ENCODE data around the genes LRRK2 and GXYLT1.

DNA sequence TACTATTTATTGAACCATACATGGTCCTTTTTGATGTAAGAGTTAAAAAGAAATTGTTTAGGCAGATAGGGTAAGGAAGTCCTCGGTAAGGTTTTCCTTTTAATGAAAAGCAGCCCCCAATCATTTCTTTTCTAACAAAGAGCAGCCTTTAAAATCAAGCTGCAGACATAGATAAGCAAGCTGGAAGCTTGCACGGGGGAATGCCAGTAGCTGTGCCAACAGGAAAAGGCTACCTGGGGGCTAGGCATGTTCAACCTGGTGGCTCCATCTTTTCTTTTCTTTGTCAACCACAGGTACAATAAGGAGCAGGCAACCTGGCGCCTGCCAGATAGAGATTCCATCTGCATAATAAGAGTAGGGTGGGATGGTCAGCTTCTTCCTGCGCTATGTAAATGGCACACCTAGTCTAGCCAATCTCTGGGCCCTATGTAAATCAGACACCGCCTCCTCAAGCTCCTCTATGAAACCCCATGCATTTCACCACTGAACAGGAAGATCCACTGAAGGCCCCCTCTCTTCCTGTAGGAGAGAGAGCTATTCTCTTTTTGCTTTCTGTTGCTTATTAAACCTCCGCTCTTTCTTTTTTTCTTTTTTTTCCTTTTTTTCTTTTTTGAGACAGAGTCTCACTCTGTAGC, 87.4 kb upstream of the PKP2 start:
- PRO-cap: no peak

DNA sequence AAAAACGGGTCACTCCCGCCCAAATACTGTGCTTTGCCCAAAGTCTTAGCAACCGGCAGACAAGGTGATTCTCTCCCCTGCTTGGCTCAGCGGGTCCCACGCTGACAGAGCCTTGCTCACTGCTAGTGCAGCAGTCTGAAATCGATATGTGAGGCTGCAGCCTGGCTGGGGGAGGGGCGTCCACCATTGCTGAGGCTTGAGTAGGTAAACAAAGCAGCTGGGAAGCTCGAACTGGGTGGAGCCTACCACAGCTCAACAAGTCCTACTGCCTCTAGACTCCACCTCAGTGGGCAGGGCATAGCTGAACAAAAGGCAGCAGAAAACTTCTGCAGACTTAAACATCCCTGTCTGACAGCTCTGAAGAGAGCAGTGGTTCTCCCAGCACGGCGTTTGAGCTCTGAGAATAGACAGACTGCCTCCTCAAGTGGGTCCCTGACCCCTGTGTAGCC, 81.4 kb upstream of the SYT10 start:
- PRO-cap: no peak

DNA sequence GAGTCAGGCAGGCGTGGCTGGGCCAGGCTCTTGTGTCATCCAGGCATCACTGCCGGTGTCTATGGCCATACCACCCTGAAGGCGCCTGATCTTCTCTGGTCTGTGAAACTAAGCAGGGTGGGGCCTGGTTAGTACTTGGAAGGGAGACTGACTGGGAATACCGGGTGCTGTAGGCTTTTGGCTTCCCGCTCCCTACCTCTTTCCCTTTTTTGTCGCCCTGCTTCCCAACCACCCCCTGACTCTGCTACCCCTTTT, 183.3 kb downstream of the ALG10 start:
- PRO-cap: no peak

- PRO-cap: no peak
Observed at GRCh38 chr12:34348074-34348609, 325.8 kb downstream of the ALG10 start.

DNA sequence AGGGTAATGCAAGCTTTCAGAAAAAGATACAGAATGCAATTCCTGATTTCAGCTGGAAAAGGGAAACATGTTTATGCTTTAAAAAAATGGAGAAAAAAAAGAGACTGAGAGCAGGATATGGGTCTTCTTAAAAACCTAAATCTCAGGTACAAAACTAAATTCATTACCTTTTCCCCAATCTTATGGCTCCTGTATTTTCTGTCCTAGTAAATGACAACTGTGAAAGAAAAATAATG, 23.7 kb downstream of the CPNE8 start:
- PRO-cap: no peak

- PRO-cap: no peak
Observed at GRCh38 chr12:39339935-39340470, 102.9 kb downstream of the KIF21A start.

DNA sequence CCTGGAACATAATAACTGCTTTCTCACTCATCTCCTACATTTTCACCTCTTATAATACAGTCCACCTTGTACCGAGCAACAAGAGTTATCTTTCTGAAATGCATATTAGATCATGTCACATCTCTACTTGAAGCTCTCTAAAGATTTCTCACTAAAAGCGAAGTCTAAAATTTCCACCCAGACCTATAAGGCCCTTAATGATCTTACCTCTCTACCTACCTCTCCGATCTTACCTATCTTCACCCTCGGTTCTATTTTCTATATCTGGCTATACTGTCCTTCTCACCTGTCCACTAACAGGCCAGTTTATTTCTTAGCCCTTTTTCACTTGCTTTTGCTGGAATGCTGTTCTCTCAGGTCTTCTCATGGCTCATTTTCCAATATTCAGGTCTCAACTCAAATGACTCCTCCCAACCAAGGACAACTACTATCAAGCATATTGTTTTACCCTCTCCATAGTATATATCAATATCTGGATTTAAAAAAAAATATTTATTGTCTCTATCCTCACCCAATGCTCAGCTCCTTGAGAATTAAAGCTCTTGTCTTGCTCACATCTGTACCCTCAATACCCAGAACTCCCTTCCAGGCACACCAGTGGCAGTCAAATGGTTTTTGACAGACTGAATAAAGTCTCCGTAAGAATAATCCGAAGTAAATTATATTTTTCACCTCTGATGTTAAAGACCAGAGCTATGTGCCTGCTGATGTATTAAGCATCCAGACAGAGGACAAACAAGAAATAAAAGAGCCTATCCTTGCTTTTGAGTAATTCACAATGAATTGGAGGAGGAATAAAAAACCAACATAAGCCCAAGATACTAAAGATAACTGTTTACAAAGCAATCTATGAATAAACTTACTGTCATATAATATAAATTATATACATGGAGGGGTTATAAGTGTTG, 17.9 kb downstream of the KIF21A start:
- PRO-cap: no peak

DNA sequence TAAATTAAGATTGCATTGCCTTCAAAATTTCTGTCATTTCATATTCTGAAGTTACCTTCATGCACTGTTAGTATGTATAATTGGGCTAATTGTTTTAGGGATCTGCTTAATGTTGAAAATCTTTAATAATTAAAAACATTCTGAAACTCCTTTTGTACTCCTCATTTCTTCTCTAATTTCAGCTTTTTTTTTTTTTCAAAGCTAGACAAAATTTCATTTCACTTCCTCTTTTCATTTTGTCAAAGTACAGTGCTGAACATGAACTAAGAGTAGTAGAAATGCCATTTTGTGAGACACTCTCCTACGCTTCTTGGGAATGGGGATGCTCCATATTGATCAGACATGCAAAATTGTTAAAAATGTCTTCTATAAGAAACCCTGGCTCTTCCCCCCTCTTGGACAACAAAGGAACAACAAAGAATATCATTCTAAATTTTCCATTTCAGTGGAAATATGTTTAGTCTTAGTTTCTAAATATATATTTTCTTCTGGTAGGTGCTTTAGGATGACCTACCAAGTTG, 1.7 kb downstream of the ABCD2 start:
- PRO-cap: unidirectional peak, plus-strand start at position 275 of the sequence

GRCh38 chr12:39620936-39621834, 1.6 kb upstream of the ABCD2 start:
- PRO-cap: unidirectional peak, plus-strand start at chr12:39621193

DNA sequence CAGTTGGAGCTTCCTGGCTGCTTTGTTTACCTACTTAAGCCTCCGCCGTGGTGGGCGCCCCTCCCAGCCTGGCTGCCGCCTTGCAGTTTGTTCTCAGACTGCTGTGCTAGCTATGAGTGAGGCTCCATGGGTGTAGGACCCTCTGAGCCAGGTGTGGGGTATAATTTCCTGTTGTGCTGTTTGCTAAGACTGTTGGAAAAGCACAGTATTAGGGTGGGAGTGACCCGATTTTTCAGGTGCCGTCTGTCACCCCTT, 43.6 kb downstream of the C12orf40 start:
- PRO-cap: no peak

GRCh38 chr12:40023063-40023823, 82.6 kb downstream of the SLC2A13 start:
- PRO-cap: no peak

DNA sequence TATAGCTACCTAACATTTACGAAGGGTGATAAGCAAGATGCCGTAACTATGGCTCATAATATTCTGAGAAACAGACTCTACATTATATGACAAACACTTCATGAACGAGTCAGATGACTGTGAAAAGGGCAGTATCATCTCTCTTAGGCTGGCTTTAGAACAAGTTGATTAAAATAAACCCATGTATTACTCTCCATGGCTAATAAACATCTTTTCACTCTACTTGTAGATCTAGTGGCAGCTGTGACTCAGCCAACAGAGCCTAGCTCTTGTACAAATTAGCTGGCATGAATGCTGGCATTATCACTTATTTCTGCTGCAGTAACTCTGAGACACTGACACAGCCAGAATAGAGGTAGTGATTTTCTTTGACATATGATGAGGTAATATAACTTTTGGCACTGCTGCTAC, 47.1 kb downstream of the SLC2A13 start:
- PRO-cap: unidirectional peak, plus-strand start at position 112 of the sequence

- PRO-cap: no peak
Observed at GRCh38 chr12:40107498-40107895, 1.6 kb upstream of the SLC2A13 start.

DNA sequence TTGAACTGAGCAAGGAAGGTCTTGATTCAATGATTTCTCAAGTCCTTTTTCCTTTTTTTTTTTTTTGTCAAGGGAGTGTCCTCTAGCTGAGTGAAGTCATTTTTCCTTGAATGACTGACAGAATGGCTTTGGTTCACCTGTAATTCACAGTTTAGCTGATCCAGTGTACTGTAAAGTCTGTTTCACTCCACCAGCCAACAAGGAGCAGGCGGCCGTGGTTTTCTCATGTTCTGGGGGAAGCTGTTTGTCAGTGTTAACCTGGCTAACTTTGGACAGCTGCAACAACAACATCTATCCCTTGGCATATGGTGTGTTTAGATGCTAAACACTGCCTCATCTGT, 50.1 kb upstream of the SLC2A13 start:
- PRO-cap: no peak

- PRO-cap: no peak
Observed at GRCh38 chr12:40209116-40209315, 15.8 kb upstream of the LRRK2 start.

GRCh38 chr12:40224369-40225177, at the start of gene LRRK2:
TSS of gene LRRK2 (plus strand) at chr12:40224997.
- PRO-cap: bidirectional peak, plus-strand start at chr12:40224670, minus-strand start at chr12:40224651; bidirectional peak, plus-strand start at chr12:40225095, minus-strand start at chr12:40224858

GRCh38 chr12:41281366-41281856, 93.3 kb downstream of the PDZRN4 start:
- PRO-cap: no peak

DNA sequence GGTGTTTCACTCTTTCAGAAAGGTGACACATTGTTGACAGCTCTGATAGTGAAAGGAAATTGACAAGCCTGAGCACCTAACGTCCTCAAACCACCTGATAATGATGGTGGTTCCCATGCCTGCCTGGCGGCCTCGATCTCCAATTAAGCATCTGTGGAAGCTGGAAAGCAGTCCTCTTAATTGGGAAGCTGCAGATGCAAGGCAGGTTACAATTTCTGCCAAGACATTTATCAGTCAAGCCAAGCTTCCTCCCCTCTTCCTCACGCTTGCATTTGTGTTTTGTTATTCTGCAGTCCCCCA, 288.5 kb downstream of the PDZRN4 start:
- PRO-cap: no peak

GRCh38 chr12:42144175-42145150, at the start of gene GXYLT1:
TSS of gene GXYLT1 (minus strand) at chr12:42144874.
- PRO-cap: bidirectional peak, plus-strand start at chr12:42144987, minus-strand start at chr12:42144700

DNA sequence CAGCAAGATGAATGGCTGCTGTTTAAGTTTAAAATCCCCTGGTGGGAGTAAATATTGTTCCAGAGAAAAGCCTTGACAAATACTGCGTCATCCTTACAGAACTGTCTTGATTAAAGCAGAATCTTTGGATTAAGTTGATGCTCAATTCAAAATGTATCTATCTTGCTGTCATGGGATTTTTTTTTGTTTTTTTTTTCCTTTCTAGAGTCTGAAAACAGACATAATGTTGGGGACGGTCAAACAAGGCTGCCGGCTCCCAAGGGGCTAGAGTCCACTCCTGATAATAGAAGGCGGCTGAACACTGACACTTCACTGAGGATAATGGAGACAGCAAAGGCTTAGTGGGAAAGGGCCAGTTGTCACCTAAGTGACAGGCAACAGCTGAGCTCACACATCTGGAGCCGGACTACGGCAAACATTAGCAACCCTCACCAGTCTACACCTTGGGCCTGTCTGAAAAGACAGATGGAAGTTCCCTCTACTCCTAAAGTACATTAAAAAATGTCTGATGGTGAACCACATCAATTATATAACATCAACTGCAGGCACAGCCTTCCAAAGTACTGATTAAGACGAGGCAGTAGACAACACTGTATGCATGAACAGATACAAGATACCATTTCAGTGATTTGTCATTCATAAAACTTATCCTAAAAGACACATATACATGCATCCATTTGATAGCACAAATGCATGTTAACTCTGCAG, 1.6 kb downstream of the PRICKLE1 start:
- PRO-cap: no peak